GM23248 (cell line): ENCODE results near the genes ACBD6 and CACNA1E.

- RAMPAGE, long total RNA = no peak
These were observed 45.3 kb downstream of the TOR3A start for GRCh38 chr1:179127204-179127525.

GRCh38 chr1:179298832-179299322, 5.3 kb downstream of the SOAT1 start:
- RAMPAGE, long total RNA = no peak

DNA sequence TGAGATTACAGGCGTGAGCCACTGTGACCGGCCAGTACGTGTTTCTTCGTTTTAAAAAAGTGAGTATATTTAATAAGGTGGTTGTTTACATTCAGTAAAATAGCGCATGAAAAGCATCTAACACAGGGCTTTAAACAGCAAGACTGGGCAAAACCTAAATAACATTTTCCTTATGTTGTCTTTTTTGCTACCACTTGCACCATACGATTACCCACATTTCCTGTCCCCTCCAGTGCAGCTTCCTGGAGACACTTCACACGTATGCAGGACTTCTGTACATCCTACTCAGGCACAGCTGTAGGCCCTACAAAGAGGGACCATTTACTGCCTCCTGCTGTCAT, 1.1 kb upstream of the CEP350 start:
- RAMPAGE, long total RNA = no peak

- RAMPAGE, long total RNA = no peak
These were observed 59.5 kb downstream of the CEP350 start for GRCh38 chr1:180013922-180014670.

DNA sequence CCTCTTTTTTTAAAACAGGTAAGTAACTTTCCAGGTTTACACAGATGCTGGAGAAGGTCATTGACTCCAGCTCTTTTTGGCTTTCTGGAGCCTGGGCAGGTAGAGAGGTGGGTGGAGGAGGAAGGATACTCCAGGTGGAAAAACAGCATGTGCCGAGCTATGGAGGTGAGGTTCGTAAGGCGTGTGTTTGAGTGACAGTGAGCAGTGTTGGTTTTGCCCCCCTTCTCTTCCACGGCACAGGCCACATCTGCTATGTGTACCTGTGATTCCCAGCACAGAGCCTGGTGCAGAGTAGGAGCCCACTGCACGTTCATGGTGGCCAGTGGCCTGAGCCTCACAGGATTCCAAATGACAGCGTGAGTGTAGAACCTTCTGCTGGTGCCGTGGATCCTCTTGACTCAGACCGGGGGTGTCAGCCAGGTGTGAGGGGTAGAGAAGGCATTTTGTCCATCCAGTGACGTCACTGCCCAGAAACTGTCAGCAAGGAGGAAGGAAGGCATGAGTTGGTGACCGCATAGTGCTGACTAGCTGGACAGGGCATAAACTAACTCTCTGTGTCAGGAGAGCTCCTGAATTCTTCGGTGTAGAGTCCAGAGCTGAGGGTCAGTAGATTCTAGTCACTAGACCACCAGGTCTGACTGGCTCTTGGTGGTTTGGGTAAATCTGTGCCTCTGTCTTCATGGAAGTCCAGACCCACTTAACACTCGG, 3.6 kb downstream of the QSOX1 start:
- RAMPAGE, long total RNA = no peak

DNA sequence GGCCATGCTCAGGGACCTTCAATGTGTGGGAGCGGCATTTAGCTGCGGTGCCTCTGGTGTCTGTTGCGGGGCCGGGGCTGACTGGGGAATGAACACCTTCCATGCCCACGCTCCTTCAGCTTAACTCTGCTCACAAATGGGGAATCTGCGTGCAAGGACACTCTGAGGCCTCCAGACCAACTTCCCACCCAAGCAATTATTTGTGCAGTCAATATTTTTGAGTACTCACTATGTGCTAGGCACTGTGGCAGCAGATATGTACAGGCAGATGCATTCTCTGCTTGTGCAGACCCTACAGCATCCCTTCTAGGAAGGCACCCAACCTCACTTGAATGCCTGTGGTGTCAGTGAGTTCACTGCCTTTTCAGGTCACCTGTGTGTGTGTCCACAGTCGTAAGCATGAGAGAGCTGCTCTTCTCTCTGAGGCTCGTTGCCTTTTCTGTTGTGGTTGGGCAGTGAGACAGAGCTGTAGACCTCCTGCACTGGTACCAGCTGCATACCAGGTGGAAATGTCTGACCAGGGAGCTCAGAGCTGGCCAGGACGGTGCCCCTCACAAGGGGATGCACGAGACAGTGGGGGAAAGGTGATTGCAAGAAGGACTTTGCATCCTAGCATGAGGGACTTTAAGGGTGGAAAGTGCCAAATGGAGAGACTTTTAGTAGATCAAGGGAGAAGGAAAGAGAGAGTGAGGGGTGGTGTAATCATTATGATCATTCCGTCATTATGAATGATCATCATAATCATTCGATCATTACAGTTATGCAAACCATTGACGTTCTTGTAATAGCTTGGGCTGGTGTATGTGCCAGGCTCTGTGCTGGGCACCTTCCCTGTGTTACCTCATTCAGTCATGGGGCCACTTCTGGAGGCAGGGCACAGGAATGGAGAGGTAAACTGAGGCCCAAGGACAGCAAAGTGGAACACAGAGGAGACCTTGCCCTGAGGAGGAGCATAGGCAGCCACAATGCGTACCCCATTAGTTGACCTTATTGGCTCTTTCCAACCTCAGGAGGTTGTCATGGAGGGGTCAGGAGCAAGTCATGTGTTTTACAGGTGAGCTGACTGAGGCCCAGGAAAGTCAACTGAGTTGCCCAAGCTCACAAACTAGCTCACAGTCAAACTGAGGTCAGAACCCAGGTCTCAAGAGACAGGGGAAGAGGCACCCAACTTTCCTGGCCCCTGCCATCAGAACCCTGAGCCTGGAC, 29.9 kb downstream of the QSOX1 start:
- RAMPAGE, long total RNA = no peak

GRCh38 chr1:180197006-180197742, 32.9 kb upstream of the LHX4 start:
- RAMPAGE, long total RNA = no peak

- RAMPAGE, long total RNA = no peak
These were observed 31.0 kb upstream of the LHX4 start for GRCh38 chr1:180199075-180199468.

DNA sequence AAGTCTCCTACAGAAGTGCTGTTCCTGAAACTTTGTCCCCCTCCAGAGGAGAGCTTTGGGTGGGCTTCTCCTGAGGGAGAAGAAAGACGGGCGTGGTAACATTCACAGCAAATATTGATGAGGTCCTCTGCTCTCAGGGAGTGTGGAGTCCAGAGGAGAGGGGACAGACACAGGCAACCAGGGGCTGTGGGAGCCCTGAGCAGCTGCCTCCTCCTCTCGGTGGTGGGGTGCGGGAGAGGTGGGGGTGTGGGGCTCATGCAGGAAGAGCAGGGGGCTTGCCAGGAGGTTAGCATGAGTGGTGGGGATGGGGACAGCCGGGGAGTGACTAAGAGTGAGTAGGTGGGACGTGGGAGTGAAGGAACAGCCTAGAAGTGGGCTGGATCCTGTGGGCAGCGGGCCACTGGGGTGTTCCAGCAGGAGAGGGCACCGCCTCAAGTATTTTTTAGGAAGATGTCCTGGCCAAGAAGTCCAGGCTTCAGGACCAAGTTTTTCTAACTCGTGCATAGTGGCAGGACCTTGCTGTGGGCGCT, 19.0 kb upstream of the LHX4 start:
- RAMPAGE, long total RNA = no peak

DNA sequence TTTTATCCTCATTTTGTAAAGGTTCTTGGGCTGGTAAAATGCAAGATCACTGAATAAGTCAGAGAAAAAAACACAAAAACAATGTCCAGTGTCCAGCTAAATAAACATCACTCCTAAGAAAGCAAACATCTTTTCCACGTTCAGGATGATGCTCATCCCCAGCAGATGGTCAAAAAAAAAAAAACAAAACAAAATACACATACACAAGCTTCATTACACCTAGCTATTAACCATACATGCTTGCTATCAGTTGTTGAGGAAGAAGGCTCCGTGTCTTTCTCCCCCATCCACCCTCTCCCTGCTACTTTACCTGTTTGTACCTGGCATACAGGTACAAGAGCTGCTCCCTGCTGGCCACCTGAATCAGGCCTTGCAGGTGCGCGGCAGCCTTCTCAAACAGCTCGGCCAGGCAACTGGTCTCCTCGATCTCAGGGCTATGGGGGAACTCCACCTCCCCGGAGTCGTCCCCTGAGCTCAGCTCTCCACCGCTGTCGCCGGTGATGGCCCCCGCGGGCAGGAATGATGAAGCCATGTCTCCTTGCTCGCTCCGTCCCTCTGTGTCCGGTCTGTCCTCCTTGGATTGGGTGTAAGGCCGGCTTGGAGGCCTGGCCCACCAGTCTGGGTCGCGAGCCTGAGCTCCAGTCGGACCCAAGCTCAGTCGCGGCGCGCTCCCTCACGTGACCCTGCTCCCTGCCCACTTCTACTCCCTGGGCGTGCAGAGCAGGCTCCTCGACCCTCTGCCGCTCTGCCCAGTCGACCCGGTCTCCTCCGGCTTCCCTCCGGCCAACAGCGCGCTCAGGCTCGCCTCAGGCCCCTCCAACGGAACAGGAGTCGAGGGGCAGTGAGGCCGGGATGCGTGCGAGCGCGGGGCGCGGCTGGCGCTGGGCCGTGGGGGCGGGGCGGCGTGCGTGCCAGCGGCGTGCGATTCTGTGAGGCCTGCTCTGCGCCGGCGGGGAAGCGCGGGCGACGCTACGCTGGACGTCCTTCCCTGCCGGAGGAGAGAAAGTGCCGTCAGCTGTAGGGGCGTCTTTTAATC, at the start of gene ACBD6:
ACBD6 (minus strand) TSS at position 843 of the 1,036 bp plus-strand sequence.
- RAMPAGE, long total RNA = no peak

- RAMPAGE, long total RNA = no peak
These were observed 60.4 kb upstream of the ACBD6 start for GRCh38 chr1:180562483-180563460.

GRCh38 chr1:180911871-180912122, 900 bp upstream of the KIAA1614 start:
- RAMPAGE, long total RNA = no peak

- RAMPAGE, long total RNA = no peak
These were observed 41.2 kb downstream of the STX6 start for GRCh38 chr1:180981483-180981950.

DNA sequence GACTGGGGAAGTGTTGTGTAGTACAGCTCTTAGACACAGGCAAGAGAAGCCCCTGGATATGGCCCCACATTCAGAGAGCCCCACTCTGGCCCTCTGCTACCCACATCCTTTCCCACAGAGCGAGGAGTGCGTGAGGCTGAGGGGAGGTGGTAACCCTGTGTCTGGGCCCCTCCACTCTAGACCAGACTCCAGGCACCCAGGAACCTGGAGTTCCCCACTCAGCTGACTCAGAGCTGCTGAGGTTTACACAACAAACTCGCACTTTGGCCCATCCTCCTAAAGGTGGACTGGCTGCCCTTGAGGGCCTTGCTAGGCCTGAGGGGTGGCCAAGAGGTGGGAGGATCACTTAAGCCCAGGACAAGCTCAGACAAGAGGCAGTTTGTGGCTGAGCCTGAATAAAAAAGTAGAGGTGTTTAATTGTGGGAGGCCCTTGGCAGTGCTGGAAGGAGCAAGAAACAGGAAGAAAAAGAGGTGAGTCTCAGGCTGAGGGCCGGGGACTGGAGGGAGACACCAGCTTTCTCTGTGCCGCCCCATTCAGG, 10.7 kb downstream of the MR1 start:
- RAMPAGE, long total RNA = no peak

DNA sequence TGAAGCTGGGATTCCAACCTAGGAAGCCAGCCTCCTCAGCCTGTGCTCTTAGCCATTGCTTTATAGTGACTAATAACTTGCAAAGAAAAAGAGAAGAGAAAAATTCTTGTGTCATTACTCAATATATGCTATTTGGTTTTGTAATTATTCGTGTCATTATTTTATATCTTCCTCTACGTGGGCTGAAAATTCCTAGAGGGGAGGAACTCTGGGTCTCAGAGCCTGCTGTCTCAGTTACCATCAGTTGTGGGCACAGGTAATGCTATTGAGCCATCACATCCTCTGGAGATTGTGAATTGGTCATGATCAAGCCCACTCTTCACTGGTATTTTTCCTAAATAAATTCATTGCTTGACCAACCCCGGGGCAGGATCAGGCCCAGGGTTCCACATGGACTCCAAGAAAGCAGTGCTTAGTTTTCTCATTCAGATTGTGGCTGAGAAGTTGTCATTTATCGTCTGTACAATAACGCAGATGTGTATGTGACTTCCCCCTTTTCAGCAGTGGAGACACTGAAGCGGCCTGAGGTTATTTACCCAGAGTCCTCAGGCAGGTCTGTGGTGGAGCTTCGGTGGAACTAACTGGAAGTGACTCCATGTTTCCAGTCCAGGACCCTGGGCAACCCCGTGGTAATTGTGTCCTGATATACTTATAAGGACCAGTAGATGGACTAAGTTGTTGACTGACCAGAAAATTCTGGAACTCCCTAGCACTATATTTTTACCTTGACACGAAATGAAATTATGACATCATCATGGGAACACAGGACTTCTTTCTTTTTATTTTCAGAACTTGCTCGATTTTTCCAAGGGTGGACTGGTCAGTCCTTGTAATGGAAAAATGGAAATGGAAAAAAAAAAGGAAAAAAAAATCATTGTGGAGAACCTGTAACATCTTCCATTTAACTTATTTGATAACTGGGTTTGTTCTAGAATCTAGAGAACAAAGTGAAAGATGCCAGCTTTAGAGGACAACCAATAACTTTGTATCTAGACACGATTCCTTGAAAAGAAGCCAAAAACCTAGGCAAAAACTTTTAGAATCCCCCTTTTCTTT, 1.1 kb upstream of the IER5 start:
- RAMPAGE, long total RNA = no peak

DNA sequence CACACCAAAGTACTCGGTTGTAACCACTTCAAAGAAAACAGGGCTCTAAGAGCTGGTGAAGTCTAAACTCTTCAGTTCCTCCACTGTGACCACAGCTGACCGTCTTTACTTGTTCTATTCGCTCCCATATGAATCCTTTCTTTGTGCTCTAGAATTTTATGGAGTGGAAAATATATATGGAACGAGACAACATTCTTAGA, 15.6 kb downstream of the IER5 start:
- RAMPAGE, long total RNA = no peak

- RAMPAGE, long total RNA = no peak
These were observed 29.1 kb downstream of the IER5 start for GRCh38 chr1:181117586-181117994.

- RAMPAGE, long total RNA = no peak
These were observed 47.2 kb downstream of the IER5 start for GRCh38 chr1:181135439-181136443.

- RAMPAGE, long total RNA = no peak
These were observed at the start of gene CACNA1E for GRCh38 chr1:181483429-181483750. CACNA1E (plus strand) TSS chr1:181483517.

GRCh38 chr1:181647548-181648121, 164.3 kb downstream of the CACNA1E start:
- RAMPAGE, long total RNA = no peak